ENCODE measurements around the genes CUL9 and POLH.

- CAGE, long polyA plus RNA, result no peak
- RRBS, result no CpG with 5 or more reads among the region's 7 CpGs
Measured at GRCh38 chr6:43093788-43094396, 17.8 kb downstream of the PTK7 start.

DNA sequence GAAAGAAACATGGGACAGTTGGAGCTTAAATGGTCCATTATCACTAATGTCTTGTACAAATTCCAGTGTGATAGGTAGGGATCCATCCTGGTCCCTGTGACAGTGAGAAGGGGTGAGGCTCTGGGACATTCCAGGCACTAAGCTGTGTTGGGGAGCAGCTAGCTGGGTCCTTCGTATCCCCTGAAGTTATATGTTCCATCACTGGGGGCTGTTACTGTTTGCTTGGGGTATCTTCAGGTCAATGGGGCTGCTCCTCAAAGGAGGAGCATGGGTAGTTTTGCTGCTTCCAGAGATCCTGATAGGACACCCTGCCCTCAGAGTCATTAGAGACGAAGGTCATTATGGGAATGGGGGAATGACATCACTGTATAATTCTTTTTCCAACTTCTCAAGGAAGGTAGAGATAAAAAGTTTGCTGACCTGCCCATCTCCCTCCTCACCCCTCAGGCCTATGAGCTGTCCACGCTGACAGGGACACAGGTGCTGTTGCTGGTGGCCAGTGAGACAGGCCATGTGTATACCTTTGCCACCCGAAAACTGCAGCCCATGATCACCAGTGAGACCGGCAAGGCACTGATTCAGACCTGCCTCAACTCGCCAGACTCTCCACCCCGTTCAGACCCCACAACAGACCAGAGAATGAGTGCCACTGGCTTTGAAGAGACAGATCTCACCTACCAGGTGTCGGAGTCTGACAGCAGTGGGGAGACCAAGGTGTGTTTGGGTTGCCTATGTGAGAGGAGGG, 2.5 kb downstream of the SRF start:
- CAGE, long polyA plus RNA, result no peak
- RRBS, result no CpG with 5 or more reads among the region's 8 CpGs

DNA sequence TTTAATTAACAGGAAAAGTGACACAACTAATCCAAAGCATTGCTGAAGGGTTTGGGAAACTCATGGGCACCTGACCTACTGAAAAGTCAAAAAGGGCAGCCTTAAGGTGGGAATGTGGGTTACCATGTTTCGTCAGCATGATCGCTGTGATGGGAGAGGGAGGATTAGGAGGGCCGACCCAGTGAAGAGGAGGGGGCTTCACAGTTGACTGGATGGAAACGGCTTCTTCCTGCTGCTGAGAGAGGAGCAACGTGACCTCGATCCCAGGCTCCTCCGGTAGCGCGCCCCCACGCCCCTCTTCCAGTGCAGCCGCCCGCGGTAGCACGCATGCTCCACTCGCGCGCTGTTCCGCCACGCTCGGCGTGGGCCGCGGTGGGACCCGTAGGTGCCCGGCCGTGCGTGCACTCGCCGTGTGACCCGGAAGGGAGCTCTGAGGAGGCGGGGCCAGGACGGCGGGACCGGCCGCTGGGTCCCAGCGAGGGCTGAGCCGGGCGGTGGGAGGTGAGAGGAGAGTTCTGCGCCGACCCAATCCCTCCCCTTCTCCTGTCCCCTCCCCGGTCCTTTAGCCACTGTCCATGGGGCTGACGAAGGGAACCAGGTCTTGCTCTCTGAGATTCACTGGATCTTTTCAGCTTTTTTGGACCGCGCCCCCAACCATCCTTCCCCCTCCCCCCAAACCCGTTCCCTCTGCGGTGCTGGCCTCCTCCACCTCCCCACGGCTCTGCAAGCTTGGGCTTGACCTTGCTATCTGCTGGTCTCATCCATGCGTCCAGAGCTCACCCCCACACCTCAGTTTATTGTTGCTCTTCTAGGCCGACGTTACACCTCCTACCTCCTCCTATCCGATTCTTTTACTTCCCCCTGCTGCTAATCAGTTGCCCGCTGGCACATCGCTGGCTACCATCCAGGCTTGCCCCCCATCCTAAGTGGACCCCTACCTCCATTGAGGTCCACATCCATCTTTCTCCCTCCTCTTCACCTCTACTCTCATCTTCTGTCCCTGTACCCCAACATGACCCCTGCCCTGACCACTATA, at the start of gene CUL9:
CUL9 (plus strand) TSS at position 448 of the 1,036 bp plus-strand sequence.
- CAGE, long polyA plus RNA, result no peak
- RRBS, result 3% methylated on average over 16 of the region's 53 CpGs

- CAGE, long polyA plus RNA, result no peak
- RRBS, result no CpG with 5 or more reads among the region's 18 CpGs
Measured at GRCh38 chr6:43277474-43278453, 20.3 kb upstream of the SLC22A7 start.

DNA sequence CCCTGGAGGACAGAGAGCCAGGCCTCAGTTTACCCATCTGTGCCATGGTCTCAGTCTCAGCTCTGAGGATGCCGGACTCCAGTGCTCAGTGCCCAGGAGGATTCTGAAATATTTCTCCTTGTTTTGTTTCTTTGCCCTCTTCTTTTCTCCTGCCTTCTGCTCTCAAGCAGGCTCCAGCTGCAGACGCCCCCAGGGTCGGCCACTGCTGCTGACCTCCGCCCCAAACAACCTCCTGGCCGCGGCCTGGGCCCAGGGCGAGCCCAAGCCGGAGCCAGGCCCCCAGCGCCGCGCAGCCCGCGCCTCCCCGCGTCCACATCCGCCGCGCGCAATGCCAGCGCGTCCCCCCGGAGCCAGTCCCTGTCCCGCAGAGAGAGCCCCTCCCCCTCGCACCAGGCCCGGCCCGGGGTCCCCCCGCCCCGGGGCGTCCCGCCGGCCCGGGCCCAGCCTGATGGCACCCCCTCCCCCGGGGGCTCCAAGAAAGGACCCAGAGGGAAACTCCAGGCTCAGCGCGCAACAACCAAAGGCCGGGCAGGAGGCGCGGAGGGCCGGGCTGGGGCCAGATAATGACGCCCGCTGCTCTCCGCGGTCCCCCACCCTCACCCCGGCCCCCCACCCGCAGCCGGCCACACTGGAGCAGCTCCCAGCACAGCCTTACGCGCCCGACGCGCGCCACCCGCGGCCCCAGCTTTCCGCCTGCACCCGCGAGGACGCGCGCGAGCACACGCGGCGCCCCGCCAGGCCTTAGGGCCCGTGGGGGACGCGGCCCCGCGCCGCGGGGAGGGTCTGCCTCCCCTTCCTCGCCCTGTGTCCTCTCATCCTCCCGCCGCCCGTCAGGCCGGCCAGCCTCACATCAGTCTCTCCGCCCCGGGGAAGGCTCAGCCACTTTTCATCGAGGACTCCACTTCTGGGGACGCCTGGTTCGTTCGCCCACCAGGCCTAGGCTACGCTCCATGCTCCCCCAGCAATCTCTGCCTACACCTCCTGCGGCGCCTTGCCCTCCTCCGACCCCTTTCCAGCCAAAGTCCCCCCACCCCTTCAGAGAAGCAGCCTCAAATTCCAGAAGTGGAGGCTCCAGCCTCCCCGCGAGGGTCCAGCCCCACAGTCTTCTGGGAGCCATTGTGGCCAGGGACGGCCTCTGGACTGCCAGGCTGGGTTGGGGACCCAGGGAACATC, 12.9 kb upstream of the SLC22A7 start:
- CAGE, long polyA plus RNA, result no peak
- RRBS, result 3% methylated on average over 26 of the region's 90 CpGs

- CAGE, long polyA plus RNA, result no peak
- RRBS, result no CpG with 5 or more reads among the region's 3 CpGs
Measured at GRCh38 chr6:43288022-43288385, 10.1 kb upstream of the SLC22A7 start.

- CAGE, long polyA plus RNA, result no peak
- RRBS, result no CpG with 5 or more reads among the region's 14 CpGs
Measured at GRCh38 chr6:43301427-43302066, 3.5 kb downstream of the SLC22A7 start.

GRCh38 chr6:43307744-43308256, 826 bp downstream of the CRIP3 start:
- CAGE, long polyA plus RNA, result no peak
- RRBS, result no CpG with 5 or more reads among the region's 4 CpGs

GRCh38 chr6:43354487-43354941, 14.9 kb downstream of the ZNF318 start:
- CAGE, long polyA plus RNA, result no peak
- RRBS, result no CpG with 5 or more reads among the region's 8 CpGs

DNA sequence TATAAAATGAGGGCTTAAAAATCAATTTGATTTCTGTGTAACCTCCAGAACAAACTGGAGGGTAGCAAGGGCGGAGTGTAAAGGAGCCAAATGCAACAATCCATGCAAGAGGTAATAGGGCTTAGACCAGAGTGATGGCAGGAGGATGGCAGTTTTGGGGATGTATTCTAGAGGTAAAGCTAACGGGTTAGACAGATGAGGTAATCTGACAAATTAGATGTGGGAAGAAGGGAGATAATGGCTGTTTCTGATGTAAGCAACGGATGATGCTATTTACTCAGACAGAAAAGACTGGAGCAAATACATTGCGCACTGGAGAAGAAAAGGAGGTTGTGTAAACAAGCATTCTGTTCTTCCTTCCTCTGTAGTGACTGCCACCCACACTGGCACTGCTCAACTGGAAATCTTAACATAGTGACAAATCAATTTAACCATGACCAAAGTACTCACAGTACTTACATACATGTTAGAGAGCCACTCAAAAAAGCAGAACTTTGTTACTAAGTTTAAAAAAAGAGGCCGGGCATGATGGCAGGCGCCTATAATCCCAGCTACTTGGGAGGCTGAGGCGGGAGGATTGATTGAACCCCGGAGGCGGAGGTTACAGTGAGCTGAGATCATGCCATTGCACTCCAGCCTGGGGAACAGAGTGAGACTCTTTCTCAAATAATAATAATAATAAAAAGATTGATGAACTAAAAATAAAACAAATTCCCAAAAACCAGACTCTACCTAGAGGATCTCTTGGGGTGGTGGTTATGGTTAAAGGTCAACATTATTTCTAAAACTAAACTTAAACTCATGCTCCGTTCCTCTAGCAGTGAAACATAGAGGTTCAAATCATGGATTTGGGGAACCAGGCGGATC, 1.9 kb downstream of the ZNF318 start:
- CAGE, long polyA plus RNA, result no peak
- RRBS, result no CpG with 5 or more reads among the region's 11 CpGs

DNA sequence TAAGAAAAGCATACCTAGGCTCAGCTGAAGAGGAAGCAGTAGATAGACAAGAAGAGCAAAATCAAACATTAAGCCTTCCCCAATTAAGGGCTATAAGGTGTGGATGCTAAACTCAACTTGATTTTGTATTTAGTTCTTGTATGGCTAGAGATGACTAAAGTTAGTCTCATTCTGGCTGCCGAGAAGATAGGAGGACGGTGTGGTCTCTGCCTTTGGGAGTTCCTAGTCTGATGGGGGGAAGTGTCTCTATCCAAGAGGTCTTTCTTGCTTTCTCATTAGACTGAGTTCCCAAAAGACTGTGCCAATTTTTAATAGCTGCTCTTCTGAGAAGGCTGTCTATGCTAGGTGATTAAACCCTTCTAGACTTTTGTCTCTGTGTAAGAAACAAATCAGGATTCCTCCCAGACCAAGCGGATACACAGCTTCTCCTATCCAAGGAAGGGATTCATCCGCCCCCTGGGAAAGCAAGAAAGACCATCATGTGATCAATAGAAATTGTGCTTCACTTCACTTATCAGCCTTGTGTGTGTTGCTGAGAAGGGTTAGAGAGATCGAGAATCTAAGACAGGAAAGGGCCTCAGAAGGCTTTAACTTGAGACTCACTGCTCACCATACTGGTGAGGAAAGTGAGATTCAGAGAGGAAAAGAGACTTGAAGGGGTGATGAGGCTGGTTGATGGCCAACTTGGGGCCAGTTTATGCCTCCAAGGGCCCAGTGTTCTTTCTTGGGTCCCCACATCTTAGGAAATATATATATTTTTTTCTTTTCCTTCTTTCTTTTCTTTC, 1.4 kb downstream of the ABCC10 start:
- CAGE, long polyA plus RNA, result no peak
- RRBS, result no CpG with 5 or more reads among the region's 5 CpGs

DNA sequence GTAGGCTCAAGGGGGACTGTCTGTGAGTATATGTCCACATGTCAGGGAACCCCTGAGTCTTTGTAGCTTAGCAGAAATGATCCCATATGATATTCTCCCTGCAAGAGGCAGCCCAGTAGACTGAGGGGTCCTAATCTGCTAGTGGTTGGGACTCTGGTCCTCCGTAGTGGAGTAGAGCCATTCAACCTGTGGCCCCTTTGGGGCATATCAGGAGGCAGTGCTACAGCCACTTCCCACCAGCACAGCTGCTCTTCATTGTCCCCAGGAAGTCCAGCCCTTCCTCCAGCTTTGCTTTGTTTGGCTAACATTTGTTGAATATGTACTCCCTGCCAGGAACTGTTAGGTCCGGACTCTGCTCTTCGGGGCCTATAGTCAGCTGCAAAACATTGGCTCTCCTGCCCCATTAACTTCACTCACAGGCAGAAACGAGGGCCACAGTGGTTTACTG, 10.9 kb downstream of the LRRC73 start:
- CAGE, long polyA plus RNA, result no peak
- RRBS, result no CpG with 5 or more reads among the region's 4 CpGs

DNA sequence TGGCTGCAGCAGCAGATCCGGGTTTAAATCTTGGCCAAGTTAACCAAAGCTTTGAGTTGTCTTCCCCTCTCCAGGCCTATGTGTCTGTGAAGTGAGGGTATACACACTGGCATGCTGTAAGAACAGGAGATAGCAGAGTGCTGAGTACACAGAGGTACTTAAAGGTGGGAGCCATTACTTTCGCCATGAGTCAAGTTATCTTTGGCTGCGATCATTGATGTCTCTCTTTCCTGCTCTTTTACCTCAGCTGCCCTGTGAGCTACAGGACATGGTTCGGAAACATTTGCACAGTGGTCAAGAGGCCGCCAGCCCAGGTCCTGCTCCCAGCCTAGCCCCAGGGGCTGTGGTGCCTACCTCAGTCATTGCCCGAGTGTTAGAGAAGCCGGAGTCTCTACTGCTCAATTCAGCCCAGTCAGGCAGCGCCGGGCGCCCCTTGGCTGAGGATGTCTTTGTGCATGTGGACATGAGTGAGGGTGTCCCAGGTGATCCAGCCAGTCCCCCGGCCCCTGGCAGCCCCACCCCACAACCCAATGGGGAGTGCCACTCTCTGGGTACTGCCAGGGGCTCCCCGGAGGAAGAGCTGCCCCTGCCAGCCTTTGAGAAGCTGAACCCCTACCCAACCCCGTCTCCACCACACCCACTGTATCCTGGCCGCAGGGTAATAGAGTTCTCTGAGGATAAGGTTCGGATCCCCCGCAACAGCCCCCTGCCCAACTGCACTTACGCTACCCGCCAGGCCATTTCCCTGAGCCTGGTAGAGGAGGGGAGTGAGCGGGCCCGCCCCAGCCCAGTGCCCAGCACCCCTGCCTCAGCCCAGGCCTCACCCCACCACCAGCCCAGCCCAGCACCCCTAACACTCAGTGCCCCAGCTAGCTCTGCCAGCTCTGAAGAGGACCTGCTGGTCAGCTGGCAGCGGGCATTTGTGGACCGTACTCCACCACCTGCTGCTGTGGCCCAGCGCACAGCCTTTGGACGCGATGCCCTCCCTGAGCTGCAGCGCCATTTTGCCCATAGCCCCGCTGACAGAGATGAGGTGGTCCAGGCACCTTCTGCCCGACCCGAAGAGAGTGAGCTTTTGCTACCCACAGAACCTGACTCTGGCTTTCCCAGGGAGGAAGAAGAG, 5.3 kb downstream of the LRRC73 start:
- CAGE, long polyA plus RNA, result no peak
- RRBS, result 83% methylated on average over 4 of the region's 29 CpGs

GRCh38 chr6:43520926-43521892, 4.3 kb downstream of the POLR1C start:
- CAGE, long polyA plus RNA, result no peak
- RRBS, result no CpG with 5 or more reads among the region's 12 CpGs

DNA sequence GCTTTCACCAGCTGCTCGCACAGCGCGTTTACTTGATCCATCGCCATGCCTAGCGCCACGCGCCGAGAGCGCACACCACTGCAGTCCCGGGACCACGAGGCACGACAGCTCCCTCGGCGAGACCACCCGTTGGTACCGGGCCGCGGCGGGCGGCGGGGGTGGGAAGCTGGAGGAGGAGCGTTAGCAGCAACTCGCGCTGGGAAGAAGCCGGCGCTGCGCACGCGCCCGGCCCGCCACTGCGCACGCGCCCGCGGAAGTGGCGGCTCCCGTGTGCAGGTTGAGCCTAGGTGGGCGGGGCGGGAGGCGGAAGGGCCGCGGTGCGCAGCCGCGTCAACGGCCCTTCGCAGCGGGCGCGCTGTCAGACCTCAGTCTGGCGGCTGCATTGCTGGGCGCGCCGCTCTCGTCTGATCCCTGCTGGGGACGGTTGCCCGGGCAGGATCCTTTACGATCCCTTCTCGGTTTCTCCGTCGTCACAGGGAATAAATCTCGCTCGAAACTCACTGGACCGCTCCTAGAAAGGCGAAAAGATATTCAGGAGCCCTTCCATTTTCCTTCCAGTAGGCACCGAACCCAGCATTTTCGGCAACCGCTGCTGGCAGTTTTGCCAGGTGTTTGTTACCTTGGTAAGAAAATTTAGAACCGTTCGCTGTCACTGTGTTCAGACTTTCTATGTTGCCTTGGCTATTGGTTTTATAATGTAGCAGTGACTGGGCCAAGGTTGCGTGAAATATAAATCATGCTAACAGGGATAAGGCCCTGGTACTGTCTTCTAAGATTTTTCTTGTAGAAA, at the start of gene POLH:
POLH (plus strand) TSS at position 368 of the 790 bp plus-strand sequence.
- CAGE, long polyA plus RNA, result no peak
- RRBS, result 2% methylated on average over 16 of the region's 72 CpGs

GRCh38 chr6:43626075-43626574, 2.9 kb downstream of the GTPBP2 start:
- CAGE, long polyA plus RNA, result no peak
- RRBS, result no CpG with 5 or more reads among the region's 8 CpGs

DNA sequence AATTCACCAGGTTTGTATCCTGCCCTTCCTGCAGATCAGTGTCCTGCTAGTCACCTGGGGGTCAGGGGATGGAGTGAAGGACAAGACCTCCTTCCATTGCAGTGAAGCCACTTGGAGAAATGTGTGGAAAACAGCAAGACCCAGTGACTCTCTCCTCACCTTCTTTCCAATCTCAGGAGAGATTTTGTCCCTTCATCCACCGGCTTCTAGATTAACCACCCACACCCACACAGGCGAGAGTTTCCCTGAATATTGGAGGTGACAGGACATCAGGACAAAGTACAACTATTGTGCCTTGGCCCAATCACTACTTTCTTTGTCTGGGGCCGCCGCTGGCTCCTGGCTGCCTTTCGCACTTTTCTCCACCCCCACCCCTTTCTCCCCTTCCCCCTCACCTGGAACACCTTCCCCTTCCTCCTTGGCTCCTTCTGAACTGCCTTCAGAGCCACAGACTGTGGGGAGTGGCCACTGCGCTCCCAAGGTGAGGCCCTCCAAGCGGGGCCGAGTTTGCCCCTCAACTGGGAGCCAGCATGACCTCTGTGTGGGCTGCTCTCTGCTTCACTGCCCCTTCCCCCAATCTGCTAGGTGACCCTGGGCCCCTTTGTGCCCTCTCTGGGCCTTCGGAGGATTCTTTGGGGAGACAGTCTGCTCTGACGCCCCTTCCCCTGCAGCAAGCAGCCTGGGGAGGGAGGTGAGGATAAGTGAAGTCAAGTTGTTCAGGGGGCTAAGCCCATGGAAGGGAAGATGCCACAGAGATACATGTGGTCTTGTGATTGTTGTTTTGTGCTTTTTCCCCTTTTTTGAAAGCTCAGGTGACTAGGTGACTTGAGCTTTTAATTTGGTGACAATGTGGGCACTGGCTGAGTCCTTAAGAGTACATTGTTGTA, 3.0 kb upstream of the VEGFA start:
- CAGE, long polyA plus RNA, result no peak
- RRBS, result no CpG with 5 or more reads among the region's 10 CpGs

GRCh38 chr6:43954317-43955163, 172.7 kb downstream of the MRPL14 start:
- CAGE, long polyA plus RNA, result no peak
- RRBS, result no CpG with 5 or more reads among the region's 12 CpGs

- CAGE, long polyA plus RNA, result no peak
Measured at GRCh38 chr6:43966028-43966589, 161.1 kb downstream of the MRPL14 start.

DNA sequence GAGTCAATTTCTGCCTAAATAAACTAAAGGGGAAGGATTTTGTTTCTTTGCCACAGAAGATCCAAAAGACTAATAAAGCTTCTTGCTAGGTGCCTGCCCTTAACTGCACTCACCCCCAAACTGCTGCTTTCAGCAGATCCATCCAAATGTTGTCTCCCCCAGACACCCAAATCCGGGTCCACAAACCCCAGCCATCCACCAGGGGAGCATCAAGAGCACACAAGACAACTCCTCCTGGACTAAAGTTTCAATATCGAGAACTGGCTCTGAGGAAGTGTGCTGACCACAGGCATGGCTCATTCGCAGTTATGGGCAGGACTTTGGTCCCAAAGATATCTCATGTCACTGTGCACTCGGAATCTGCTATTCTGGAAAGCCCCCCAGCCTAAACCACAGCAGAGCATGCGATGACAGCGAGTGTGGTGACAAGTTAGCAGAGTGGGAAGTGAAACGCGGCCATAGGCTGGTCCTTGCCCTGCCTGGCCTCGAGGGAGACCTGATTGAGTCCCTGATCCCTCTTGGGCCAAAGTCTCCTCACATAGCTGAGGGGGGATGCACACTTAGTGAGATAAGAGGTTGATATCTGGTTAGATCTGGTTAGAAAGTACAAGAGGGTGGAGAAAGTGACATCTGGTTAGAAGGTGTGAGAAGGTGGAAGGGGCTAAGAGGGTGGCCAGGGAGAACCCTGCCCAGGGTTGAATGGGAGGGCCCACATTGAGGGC, 149.8 kb downstream of the MRPL14 start:
- CAGE, long polyA plus RNA, result no peak
- RRBS, result no CpG with 5 or more reads among the region's 9 CpGs